Fibroblast of the aortic adventitia (primary cell): ENCODE data around the genes FBRS, PRSS8, PYDC1 and ITGAX.

GRCh38 chr16:30570597-30571313 lies 759 bp downstream of the ZNF688 start:
- CAGE, long polyA plus RNA, result no peak

GRCh38 chr16:30609269-30610023 lies 743 bp downstream of the ZNF689 start:
- CAGE, long polyA plus RNA, result no peak

DNA sequence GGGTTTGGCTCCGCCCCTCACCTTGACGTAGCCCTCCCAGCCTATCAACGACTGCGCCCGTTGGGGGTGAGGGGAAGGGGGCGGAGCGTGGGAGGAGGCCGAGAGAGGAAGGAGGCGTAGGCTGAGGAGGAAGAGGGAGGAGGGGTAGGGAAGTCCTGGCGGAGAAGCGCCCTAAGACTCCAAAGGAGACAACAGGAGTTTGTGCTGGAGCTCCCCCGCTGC lies at the start of gene FBRS:
TSS of gene FBRS (plus strand) at position 101 of the 222 bp plus-strand sequence.
- CAGE, long polyA plus RNA, result no peak

GRCh38 chr16:30663976-30665193 lies 6.2 kb downstream of the FBRS start:
- CAGE, long polyA plus RNA, result no peak

GRCh38 chr16:30720541-30721505 lies 19.6 kb upstream of the TMEM265 start:
- CAGE, long polyA plus RNA, result no peak

DNA sequence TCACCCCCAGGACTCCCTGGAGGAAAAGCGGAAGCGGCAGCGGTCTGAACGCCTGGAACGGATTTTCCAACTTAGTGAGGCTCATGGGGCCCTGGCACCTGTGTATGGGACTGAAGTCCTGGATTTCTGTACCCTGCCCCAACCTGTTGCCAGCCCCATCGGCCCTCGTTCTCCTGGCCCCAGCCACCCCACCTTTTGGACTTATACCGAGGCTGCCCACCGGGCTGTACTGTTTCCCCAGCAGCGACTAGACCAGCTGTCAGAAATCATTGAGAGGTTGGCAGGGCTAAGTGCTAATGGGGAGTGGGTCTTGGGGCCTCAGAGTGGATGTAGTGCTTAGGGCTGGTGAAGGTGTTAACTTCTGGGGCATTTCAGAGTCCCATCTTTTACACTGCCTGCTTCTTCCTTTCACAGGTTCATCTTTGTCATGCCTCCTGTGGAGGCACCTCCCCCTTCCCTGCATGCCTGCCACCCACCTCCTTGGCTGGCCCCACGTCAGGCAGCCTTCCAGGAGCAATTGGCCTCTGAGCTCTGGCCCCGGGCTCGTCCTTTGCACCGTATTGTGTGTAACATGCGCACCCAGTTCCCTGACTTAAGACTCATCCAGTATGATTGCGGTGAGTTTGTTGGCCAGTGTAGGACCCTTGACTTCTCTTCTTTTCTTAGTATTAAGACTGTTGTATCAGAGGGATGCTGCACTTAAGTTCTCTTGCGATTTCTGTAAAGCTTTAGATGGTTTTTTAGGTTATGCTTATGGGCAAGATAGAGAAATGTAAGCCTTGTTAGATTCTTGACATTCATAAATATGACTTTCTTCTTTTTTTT lies 11.3 kb upstream of the TMEM265 start:
- CAGE, long polyA plus RNA, result no peak

DNA sequence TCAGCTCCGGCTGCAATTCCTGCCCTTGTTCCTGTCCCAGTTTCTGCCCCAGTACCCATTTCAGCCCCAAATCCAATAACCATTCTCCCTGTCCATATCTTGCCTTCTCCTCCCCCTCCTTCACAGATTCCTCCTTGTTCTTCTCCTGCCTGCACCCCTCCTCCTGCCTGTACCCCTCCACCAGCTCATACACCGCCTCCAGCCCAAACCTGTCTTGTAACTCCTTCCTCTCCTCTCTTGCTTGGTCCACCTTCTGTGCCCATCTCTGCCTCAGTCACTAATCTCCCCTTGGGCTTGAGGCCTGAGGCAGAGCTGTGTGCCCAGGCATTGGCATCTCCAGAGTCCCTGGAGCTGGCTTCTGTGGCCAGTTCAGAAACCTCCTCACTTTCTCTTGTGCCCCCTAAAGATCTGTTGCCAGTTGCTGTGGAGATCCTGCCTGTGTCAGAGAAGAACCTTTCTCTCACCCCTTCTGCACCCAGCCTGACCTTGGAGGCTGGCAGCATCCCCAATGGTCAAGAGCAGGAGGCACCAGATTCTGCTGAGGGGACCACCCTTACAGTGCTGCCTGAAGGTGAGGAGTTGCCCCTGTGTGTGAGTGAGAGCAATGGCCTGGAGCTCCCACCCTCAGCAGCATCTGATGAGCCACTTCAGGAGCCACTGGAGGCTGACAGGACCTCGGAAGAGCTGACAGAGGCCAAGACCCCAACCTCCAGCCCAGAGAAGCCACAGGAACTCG lies 2.9 kb upstream of the TMEM265 start:
- CAGE, long polyA plus RNA, result no peak

DNA sequence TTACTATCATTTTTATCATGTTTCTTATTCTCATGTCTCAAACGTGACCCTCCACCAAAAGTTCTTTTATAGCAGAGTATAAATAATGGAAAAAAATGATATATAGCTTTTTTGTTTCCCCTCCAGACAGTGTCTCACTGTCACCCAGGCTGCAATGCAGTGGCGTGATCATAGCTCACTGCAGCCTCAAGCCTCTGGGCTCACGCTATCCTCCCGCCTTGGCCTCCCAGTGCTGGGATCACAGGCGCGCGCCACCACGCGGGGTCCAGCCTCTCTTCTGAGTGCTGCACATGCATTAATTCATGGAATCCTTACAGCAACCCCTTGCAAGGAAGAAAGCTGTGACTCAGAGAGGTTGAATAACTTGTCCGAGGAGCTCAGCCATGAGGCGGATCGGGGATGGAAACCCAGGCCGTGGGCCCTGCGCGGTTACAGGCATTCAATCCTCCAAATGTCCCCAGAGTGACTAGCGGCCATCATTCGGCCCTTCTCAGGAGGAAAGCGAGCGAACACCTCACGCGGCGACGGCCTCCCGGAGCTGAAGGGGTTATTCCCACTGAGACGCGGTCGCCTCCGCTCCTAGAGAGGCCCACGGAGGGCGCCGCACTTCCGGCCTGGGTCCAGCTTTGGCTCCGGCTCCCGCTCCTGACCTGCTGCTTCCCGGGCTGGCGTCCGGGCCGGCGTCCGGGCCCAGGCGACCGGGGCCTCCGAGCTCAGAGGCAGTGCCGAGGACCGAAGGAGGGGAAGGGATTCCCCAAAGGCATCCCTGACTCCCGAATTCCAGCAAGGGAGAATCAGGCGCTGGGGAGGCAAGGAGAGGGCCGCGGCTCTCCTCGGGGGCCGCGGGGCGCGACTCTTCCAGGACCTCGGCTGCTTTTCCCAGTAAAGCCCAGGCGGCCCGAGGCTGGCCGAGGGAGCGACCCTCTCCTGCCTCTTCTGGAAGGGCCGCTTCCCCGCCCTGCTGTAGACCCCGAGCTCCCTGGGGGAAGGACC lies 18.3 kb upstream of the ZNF629 start:
- CAGE, long polyA plus RNA, result no peak

GRCh38 chr16:30813785-30814648 lies 27.0 kb upstream of the ZNF629 start:
- CAGE, long polyA plus RNA, result no peak

GRCh38 chr16:30893352-30893772 lies 515 bp downstream of the BCL7C start:
- CAGE, long polyA plus RNA, result no peak

GRCh38 chr16:30923761-30924988 lies 803 bp downstream of the FBXL19 start:
- CAGE, long polyA plus RNA, result no peak

- CAGE, long polyA plus RNA, result no peak
Observed at GRCh38 chr16:31064782-31065336, 9.2 kb downstream of the ZNF668 start.

- CAGE, long polyA plus RNA, result no peak
Observed at GRCh38 chr16:31072945-31073589, 973 bp downstream of the ZNF668 start.

DNA sequence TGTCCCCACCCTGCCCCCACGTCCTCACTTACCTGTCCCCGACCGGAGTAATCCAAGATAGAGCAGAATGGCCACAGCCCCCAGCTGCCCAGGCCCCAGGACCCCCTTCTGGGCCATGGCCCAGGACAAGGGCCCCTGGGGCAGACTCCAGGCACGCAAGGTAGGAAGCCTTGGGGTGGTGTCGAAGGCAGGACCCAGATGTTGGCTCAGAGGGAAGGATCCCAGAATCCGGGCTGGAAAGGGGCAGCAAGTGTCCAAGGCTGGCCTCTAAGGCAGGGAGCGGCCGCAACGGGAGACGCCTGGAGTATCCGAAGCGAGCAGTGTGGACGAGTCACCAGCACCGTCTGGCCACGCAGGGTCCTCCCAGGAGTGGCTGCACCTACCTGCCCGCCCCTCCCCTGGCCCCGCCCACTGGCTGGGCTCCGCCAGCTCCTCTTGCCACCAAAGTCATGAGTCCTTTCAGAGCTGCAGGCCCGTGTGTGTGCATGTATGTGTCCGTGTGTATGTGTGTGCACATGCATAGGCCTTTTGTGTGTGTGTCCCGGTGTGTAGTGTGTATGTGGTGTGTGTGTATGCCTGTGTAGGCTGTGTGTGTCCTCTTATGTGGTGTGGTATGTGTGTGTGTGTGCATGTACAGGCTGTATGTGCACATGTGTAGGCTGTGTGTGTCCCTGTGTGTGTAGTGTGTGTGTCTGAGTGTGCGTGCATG lies at the start of gene PRSS8:
TSS of gene PRSS8 (minus strand) at position 346 of the 709 bp plus-strand sequence.
- CAGE, long polyA plus RNA, result no peak

DNA sequence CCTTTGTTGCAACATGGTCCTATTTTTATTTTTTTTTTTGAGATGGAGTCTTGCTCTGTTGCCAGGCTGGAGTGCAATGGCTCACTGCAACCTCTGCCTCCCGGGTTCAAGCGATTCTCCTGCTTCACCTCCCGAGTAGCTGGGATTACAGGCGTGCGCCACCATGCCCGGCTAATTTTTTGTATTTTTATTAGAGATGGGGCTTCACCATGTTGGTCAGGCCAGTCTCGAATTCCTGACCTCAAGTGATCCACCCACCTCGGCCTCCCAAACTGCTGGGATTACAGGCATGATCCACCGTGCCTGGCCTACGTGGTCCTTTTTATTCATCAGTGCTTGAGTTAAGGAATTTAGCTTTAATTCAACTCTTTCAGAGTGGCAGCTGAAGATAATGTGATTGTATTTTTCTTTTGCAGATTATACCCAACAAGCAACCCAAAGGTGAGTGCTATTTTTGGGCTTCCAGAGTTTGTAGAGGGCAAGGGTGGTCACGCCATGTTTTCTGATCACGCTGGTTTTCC lies 2.1 kb downstream of the FUS start:
- CAGE, long polyA plus RNA, result no peak

- CAGE, long polyA plus RNA, result no peak
Observed at GRCh38 chr16:31184724-31185071, 4.8 kb downstream of the FUS start.

GRCh38 chr16:31196719-31197496 lies 5.7 kb downstream of the PYCARD start:
- CAGE, long polyA plus RNA, result no peak

- CAGE, long polyA plus RNA, result no peak
Observed at GRCh38 chr16:31216485-31217268, at the start of gene PYDC1. Gene PYDC1 (minus strand): TSS chr16:31217135.

GRCh38 chr16:31354862-31355388 lies at the start of gene ITGAX:
Gene ITGAX (plus strand): TSS chr16:31355176.
- CAGE, long polyA plus RNA, result no peak

GRCh38 chr16:31356475-31356811 lies 1.5 kb downstream of the ITGAX start:
- CAGE, long polyA plus RNA, result no peak